Pericardium fibroblast (primary cell): ENCODE data around the genes MSH5, LSM2, C2, STK19, C4A, CYP21A2 and AGER.

DNA sequence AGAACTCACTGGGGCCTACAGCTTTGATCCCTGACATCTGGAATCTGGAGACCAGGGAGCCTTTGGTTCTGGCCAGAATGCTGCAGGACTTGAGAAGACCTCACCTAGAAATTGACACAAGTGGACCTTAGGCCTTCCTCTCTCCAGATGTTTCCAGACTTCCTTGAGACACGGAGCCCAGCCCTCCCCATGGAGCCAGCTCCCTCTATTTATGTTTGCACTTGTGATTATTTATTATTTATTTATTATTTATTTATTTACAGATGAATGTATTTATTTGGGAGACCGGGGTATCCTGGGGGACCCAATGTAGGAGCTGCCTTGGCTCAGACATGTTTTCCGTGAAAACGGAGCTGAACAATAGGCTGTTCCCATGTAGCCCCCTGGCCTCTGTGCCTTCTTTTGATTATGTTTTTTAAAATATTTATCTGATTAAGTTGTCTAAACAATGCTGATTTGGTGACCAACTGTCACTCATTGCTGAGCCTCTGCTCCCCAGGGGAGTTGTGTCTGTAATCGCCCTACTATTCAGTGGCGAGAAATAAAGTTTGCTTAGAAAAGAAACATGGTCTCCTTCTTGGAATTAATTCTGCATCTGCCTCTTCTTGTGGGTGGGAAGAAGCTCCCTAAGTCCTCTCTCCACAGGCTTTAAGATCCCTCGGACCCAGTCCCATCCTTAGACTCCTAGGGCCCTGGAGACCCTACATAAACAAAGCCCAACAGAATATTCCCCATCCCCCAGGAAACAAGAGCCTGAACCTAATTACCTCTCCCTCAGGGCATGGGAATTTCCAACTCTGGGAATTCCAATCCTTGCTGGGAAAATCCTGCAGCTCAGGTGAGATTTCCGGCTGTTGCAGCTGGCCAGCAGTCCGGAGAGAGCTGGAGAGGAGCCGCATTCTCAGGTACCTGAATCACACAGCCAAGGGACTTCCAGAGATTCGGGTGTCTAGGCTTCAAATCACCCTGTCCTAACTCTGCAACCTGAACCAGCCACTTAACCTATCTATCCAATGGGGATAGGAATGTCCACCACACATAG is 2.7 kb downstream of the TNF start:
- RAMPAGE, long total RNA, result no peak

DNA sequence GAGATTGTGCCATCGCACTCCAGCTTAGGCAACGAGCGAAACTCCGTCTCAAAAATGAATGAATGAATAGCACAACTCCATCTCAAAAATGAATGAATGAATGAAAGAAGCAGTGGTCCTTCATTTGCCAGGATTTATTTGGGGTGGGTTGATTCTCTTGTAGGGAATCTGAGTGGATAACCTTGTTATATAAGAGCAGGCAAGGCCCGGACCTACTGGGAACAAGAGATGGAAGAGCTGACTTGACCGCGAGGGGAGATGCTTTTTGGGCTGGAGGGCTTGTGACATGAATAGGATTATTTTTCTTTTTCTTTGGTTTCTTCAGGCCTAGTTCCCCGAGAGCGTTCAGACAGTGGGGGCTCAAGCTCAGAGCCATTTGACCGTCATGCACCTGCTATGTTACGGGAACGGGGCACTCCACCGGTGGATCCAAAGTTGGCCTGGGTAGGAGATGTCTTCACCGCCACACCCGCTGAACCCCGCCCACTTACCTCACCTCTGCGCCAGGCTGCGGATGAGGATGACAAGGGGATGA is 9.8 kb downstream of the PRRC2A start:
- RAMPAGE, long total RNA, result no peak

GRCh38 chr6:31731847-31732645 is 2.9 kb upstream of the DDAH2 start:
- RAMPAGE, long total RNA, result no peak

- RAMPAGE, long total RNA, result start-site peak on the plus strand at chr6:31739985-31740012, 34 and 11 reads in 2 replicates
Measured at GRCh38 chr6:31739809-31740756, at the start of gene MSH5. Gene MSH5, plus strand, starts transcription at chr6:31740005.

DNA sequence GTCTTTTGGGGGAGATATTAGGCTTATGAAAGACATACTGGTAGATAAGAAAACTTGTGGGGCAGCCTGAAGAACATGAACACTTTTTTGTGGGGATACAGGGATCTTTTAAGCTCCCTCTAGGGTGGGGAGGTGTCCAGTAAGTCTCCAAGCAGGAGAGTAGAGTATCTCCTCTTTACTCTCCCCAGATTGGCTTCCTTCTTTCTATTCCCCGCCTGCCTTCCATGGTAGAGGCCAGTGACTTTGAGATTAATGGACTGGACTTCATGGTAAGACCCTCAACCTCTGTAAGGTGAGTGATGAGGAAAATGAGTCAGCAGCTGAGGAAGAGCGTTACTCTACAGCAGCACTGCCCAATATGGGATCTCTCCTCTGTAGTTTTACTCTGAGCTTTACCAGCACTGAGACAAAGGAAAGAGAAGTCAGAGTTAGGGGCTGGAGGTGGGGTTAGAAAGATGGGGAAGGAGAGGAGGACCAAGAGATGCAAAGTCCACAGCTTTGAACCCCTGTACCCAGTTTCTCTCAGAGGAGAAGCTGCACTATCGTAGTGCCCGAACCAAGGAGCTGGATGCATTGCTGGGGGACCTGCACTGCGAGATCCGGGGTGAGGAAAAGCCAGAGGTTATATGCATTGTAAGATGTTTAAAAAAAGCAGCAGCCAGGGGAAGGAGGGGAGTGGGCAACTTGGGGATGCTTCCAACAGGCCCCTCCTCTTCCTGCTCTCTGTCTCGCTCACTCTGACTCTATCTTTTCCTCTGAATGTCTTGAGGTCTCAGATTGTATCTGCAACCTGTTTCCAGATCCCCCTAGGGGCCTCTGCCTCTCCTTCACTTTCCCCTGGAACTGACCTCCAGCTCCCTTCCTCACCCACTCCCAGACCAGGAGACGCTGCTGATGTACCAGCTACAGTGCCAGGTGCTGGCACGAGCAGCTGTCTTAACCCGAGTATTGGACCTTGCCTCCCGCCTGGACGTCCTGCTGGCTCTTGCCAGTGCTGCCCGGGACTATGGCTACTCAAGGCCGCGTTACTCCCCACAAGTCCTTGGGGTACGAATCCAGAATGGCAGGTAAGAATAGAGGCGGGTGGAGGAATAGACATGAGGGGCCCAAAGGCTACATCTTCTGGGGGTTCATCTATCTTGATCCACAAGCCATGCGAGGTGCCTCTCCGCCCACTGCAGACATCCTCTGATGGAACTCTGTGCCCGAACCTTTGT is 3.1 kb upstream of the SAPCD1 start:
- RAMPAGE, long total RNA, result no peak

GRCh38 chr6:31775065-31775550 is 2.0 kb downstream of the VWA7 start:
- RAMPAGE, long total RNA, result no peak

DNA sequence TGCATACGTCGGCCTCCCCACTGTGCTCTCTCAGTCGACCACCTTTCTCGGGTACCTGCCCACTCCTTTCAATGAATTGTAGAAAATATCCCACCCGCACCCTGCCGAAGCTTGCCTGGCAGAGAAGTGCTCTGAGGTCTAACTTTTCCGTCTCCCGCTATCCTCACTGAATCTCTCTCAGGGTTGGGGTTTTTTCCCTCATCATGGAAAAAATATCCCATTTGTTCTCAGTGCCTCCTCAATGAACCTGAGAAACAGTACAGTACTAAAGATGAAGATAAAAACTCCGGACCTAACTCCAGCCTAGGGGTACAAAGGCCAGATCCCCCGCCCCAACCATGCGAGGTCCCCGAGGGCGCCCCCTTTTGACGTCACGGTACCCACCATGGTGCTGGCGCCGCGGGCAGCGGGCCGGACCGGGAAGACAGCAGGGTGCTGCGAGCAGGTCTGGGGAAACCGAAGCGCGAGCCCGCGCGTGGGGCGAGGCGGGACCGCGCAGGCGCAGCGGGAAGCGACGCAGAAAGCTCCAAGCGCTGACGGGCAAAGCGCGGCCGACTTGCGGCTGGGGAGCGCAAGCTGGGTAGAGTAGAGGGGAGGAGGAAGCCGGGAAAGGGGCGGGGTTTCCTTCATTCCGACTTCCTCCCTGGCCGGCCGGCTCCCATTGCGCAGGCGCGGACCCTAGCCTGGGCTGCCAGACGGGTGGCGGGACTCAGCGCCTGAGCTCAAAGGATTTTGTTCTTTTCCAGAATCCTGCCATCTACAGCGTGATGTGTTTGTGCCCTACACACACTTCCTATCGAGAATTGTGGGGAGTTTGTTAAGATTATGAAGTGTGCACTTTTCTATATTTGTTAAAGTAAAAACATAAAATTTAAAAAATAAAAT is at the start of gene LSM2:
LSM2 (minus strand) TSS at position 596 of the 885 bp plus-strand sequence.
- RAMPAGE, long total RNA, result start-site peak on the minus strand centred at position 465 of the sequence, 78 bp wide, 324 and 152 reads in 2 replicates; start-site peak on the minus strand centred at position 583 of the sequence, 68 bp wide, 59 and 65 reads in 2 replicates

GRCh38 chr6:31821913-31822993 is 5.3 kb upstream of the HSPA1B start:
- RAMPAGE, long total RNA, result no peak

DNA sequence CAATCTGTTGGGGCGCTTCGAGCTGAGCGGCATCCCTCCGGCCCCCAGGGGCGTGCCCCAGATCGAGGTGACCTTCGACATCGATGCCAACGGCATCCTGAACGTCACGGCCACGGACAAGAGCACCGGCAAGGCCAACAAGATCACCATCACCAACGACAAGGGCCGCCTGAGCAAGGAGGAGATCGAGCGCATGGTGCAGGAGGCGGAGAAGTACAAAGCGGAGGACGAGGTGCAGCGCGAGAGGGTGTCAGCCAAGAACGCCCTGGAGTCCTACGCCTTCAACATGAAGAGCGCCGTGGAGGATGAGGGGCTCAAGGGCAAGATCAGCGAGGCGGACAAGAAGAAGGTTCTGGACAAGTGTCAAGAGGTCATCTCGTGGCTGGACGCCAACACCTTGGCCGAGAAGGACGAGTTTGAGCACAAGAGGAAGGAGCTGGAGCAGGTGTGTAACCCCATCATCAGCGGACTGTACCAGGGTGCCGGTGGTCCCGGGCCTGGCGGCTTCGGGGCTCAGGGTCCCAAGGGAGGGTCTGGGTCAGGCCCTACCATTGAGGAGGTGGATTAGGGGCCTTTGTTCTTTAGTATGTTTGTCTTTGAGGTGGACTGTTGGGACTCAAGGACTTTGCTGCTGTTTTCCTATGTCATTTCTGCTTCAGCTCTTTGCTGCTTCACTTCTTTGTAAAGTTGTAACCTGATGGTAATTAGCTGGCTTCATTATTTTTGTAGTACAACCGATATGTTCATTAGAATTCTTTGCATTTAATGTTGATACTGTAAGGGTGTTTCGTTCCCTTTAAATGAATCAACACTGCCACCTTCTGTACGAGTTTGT is 2.0 kb downstream of the HSPA1B start:
- RAMPAGE, long total RNA, result no peak

GRCh38 chr6:31927166-31928122 is at the start of gene C2:
Gene C2, plus strand, starts transcription at chr6:31927717.
- RAMPAGE, long total RNA, result no peak

GRCh38 chr6:31948632-31949637 is 3.0 kb downstream of the CFB start:
- RAMPAGE, long total RNA, result no peak

DNA sequence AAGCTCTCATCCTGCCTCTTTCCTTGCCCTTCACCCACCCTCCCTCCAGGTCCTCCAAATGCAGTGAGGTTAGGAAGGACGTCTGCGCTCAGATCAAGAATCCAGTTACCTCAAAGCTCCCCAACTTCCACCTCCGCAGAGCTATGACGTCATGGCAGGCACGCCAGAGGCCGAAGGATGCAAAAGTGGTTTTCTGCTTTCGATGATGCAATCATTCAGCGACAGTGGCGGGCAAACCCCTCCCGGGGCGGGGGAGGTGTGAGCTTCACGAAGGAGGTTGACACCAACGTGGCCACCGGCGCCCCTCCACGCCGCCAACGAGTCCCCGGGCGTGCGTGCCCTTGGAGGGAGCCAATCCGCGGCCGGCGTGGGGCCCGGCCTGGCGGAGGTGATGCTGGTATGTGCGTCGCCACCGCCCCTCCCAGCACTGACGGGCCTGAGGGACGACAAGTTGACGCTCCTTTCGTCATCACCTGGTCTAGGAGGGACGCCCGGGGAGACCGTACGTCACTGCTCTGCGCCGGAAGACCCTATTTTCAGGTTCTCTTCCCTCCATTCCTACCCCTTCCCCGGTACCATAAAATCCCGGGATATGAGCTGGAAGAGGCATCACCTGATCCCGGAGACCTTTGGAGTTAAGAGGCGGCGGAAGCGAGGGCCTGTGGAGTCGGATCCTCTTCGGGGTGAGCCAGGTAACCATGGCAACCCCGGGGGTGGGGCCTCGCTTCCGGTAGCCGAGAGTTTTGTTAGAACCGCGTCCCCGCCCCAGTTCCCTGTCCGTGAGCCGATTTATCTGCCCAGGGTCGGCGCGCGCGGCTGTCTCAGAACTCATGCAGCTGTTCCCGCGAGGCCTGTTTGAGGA is at the start of gene STK19:
STK19 (plus strand) TSS at position 544 of the 862 bp plus-strand sequence.
- RAMPAGE, long total RNA, result start-site peak on the plus strand centred at position 552 of the sequence, 42 bp wide, 53 and 21 reads in 2 replicates; start-site peak on the plus strand centred at position 744 of the sequence, 106 bp wide, 60 and 20 reads in 2 replicates

- RAMPAGE, long total RNA, result no peak
Measured at GRCh38 chr6:31981614-31982327, at the start of gene C4A. Gene C4A, plus strand, starts transcription at chr6:31982057.

DNA sequence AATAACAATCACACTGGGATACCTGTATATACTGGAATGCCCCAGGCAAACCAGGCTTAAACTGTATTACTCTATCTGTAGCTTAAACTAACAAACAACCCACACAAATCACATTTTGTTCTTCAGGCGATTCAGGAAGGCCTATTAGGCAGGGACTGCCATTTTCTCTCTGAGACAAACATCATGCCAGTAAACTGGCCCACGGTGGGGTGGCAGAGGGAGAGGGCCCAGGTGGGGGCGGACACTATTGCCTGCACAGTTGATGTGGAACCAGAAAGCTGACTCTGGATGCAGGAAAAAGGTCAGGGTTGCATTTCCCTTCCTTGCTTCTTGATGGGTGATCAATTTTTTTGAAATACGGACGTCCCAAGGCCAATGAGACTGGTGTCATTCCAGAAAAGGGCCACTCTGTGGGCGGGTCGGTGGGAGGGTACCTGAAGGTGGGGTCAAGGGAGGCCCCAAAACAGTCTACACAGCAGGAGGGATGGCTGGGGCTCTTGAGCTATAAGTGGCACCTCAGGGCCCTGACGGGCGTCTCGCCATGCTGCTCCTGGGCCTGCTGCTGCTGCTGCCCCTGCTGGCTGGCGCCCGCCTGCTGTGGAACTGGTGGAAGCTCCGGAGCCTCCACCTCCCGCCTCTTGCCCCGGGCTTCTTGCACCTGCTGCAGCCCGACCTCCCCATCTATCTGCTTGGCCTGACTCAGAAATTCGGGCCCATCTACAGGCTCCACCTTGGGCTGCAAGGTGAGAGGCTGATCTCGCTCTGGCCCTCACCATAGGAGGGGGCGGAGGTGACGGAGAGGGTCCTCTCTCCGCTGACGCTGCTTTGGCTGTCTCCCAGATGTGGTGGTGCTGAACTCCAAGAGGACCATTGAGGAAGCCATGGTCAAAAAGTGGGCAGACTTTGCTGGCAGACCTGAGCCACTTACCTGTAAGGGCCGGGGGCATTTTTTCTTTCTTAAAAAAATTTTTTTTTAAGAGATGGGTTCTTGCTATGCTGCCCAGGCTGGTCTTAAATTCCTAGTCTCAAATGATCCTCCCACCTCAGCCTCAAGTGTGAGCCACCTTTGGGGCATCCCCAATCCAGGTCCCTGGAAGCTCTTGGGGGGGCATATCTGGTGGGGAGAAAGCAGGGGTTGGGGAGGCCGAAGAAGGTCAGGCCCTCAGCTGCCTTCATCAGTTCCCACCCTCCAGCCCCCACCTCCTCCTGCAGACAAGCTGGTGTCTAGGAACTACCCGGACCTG is at the start of gene CYP21A2:
CYP21A2 (plus strand) TSS at position 534 of the 1,244 bp plus-strand sequence.
- RAMPAGE, long total RNA, result no peak

DNA sequence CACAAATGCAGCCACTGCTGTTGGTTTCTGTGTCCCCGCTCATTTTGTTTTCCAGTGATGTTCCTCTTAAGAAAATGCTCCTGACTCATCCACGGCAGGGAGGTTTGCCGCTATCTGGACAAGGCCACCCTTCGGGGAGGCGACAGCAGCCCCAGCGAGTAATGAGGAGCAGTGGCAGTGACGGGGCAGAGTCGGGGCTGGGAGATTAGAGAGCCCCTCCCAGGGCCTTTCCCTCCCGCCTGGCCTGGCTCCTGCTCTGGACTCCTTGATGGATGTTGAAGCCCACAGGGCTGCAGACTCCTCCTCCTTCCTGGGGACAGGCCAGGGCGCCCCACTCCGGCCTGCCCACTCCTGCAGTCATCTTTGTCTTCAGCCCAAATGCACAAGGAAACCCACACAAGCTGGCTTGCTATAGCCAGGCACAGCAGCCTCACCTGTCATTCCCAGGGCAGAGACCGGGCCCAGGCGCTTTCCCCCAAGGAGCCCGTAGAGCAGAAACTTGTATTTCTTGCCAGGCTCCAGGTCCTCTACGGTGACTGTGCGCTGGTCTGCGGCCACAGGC is 7.6 kb downstream of the CYP21A2 start:
- RAMPAGE, long total RNA, result no peak

DNA sequence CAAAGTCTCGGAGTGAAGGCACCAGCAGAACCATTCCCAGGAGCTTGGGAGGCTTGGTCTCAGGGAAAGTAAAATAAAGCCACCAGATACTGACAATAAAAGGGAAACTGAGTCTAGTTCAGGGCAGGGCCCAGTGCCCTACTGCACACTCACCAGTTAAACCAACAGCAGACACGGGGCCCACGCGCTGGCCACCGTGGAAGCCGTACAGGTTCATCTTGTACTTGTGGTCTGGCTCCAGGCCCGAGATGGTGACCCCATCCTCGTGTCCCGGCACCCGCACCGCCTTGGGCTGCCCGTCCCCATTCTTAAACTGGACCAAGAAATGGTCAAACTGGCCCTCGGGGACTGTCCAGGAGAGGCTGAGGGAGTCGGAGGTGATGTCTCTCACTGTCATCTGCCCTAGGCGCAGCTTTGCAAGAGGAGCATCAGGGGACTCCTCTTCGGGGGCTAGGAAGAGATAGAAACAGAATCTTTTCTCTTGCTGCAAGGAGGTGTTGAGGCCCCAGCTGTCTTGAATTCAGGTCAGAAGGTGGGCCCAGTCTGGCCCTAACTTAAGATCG is 26.5 kb downstream of the CYP21A2 start:
- RAMPAGE, long total RNA, result no peak

DNA sequence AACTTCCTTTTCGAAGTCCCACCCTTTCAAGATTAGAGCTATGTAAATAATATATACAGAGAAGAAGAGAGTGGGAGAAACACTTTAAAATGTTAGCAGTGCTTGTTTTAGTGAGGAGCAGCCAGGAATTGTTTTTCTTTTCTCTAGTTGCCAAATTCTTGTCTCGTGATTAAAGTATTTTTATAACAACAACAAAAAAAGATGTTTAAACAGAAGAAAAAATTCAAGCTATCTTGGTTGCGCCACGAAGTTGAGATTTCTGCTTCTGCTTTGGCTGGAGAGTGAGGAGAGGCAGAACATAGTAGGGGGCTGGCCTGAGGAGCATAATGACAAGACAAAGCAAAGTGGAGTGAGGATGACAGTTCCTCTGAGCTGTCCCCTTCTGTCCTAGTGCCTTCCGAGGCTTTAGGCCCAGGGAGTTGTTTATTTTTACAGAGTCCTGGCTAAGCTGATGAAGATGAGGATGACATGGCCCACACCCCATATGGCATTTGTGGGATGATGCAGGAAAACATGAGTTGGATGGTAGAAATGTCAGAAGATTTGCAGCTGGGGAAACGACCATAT is 15.9 kb downstream of the TNXB start:
- RAMPAGE, long total RNA, result no peak

GRCh38 chr6:32154308-32155037 is 532 bp downstream of the PPT2 start:
- RAMPAGE, long total RNA, result no peak

DNA sequence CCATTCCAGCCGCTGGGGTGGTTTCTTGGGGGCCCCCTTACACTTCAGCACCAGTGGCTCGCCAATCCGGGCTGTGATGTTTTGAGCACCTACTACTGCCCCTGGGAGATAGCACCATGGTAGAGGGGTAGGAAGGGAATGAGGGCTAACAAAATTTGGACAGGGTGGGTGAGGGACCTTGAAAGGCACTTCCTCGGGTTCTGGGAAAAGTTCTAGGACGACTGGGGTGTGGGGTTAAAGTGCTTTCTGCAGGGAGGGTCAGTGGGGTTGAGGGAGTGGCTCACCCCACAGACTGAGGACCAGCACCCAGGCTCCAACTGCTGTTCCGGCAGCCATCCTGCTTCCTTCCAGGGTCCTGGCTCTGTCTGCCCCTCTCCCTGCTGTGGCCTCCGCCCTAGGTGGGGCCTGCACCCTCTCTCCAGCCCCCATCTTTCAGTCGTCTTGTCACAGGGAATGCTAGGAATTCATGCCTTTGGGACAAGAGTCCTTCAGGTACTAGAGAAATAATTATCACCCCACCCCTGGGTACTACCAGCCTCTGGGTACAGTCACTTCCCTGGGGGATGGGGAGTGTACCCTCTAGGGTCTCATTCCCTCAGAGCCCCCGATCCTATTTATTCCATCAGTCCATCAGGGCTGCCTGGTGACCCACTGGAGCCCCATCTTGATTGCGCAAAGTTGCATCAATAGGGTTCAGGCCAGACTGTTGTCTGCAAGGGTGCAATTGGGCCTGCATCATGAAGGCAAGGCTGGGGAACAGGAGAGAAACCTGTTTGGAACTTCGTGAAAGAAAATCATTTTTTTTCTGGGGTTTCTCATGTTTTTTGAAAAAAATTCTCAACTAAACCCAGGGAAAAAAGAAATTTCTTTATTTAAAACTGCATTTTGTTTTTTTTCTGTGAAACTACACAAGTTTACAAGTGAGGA is at the start of gene AGER:
AGER (minus strand) TSS at position 367 of the 927 bp plus-strand sequence.
- RAMPAGE, long total RNA, result no peak

- RAMPAGE, long total RNA, result no peak
Measured at GRCh38 chr6:32188197-32189067, 1.6 kb downstream of the PBX2 start.